Bile duct (tissue), 1 donor: ENCODE results near the gene STC2.

DNA sequence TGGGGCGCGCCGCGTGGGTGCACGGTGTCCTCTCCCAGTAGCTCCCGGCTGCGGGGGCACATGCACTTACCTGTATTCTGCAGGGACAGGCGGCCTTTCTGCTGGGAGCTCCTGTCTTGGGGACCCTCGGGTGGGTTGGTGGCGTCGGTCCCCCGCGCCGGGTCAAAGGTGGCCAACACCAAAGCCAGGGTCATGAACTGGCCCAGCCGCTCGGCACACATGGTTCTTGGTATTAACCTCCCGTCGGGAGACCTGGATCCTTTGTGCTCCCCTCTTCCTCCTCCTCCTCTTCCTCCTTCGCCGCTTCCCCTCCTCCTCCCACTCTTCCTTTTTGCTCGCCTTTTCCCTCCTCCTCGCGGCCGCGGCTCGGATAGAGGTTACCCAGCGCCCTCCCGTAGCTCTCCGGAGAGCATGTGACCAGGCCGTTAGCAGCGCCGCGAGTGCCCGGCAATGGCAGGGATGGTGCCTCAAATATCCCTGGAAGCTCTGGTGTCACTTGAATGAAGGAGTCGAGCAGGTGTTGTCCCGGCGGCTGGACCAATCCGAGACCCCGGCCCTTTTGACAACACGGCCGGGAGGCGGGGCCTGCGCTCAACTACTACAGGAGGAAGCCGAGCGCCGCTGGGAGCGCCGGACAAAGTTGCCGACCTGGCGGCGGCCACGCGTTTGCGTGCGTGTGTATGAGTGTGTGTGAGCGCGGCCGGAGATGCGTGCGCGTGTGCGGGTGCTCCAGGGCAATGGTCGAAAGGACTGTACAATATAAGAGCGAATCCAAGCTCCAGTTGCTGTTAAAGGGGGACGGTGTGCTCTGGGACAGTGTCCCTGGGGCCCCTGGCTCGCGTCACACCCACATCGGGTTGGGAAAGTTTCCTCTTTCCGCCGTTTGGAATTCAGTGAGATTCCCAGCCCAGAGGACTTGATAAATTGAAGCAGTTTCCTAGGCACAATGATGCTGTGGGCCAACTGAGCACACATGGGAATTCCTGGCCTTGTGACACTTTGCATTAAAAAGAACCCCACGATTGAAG is at the start of gene STC2:
Gene STC2, minus strand, starts transcription at position 442 of the 1,028 bp plus-strand sequence.
- PRO-cap: bidirectional peak, plus-strand start at position 594 of the sequence, minus-strand start at position 442 of the sequence

GRCh38 chr5:173412248-173412867 is 84.1 kb upstream of the STC2 start:
- PRO-cap: no peak

- PRO-cap: no peak
Measured at GRCh38 chr5:173420029-173420582, 91.9 kb upstream of the STC2 start.

DNA sequence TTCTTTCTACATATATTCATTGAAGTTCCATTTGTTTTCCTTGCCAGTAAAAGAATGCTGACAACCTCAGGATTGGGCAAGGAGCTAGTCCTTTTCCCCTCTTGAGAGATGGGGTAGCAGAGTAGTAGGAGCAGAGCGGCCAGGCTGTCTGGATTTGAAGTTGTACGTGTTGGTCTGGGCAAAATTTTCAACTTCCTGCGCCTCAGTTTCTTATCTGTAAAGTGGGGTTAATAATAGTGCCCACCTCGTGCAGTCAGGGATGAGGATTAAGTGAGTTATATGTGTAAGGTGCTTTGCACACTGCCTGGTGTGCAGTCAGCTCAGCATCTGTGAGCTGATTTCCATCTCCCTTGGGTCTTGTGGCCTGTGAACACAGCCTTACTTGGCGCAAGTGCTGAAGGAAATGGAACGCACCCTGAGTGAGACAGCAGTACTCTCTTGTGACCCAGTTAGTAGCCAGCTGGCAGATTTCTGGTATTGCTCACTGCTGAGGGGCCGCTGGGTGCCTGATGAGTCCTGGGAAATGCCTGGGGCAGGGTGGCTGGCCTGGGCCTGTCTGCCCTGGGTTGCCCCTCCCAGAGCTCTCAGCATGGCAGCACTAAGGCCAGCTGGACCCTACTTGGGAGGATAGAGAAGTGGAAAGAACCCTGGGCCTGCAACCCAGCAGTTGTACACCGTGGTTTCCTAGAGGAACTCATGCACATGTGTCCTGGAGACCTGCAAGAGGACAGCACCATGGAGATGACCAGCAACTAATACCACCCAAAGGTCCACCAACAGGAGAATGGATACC is 90.9 kb upstream of the BOD1 start:
- PRO-cap: no peak

DNA sequence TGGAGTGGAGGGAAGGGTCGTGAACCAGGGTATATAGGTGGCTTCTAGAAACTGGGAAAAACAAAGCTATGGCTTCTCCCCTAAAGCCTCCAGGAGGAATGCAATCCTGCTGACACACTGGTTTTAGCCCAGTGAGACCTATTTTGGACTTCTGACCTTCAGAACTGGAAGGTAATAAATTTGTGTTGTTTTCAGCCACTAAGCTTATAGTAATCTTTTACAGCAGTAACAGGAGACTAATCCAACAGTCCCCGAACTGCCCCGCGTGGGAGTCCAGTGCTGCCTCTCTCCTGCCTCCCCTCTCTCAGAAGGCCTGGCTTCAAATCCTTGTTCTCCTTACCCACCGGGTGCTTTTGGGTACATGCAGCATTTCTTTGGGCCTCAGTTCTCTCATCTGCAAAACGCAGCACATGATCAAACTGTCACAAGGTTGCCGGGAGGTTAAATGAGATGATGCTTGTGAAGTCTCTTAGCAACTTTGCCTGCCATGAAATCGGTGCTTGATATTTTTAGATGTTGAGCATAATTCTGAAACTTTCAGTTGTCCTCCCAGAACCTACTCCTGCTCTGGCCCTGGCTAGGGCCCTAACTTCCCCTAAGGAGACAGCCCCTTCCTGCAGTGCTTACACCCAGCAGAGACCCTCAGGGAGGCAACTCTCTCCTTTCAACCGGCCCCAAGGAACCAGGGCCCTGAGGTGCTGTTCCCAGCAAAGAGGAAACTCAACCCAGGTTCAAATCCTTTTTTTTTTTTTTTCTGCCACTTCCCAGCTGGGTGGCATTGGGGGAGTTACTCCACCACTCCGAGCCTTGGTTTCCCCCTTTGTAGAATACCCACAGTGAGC is 127.4 kb upstream of the BOD1 start:
- PRO-cap: no peak

DNA sequence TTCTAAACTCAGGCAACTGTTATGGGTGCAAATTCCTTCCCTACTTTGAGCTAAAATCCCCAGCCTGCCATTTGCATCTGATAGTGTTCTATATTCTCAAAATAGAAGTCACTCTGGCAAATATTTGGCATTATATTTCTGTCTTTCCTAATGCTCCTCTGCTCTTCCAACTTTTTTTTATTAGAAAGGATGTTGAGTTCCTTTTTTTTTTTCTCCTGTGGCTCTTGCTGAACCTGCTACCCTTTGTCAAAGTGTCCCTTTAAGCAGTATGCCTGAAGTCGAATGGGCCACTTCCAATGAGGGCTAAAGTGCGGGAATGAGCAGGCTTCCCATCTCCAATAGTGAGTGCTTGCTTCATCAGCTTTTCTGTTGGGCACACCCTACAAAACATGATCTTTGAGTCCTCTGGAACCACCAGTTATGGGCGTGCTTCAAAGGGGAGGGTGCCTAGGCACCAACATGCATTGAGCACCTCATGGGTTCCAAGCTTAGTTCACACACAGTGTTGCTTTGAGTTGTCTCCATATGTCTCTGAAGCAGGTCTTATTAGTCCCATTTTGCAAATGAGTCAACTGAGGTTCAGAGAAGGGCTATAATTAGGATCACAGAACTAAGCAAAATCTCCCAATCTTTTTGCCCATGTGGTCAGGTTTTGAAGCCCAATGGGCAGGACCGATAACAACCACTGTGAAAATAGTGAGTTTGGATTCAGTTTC is 132.9 kb upstream of the CPEB4 start:
- PRO-cap: no peak

GRCh38 chr5:173770953-173771838 is 117.0 kb upstream of the CPEB4 start:
- PRO-cap: no peak

DNA sequence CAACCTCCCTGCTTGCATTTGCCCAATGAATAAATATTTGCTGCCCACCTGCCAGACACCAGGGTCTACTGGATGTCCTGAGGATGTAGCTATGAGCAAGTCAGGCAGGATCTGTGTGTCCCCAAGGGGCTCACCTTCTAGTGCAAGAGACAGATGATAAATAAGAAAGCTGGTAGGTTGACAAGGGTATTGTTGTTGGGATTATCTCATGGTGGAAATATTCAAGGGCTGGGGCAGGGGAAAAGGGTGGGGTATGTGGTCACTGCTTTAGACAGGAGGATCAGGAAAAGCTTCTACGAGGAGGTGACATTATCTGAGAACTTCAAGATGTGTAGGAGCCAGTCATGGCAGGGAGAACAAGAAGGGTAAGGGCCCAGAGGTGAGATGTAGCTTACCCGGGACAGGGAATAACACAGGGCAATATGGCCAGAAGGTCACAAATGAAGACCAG is 28.5 kb upstream of the CPEB4 start:
- PRO-cap: no peak

- PRO-cap: no peak
Measured at GRCh38 chr5:173867919-173868661, 20.1 kb upstream of the CPEB4 start.

DNA sequence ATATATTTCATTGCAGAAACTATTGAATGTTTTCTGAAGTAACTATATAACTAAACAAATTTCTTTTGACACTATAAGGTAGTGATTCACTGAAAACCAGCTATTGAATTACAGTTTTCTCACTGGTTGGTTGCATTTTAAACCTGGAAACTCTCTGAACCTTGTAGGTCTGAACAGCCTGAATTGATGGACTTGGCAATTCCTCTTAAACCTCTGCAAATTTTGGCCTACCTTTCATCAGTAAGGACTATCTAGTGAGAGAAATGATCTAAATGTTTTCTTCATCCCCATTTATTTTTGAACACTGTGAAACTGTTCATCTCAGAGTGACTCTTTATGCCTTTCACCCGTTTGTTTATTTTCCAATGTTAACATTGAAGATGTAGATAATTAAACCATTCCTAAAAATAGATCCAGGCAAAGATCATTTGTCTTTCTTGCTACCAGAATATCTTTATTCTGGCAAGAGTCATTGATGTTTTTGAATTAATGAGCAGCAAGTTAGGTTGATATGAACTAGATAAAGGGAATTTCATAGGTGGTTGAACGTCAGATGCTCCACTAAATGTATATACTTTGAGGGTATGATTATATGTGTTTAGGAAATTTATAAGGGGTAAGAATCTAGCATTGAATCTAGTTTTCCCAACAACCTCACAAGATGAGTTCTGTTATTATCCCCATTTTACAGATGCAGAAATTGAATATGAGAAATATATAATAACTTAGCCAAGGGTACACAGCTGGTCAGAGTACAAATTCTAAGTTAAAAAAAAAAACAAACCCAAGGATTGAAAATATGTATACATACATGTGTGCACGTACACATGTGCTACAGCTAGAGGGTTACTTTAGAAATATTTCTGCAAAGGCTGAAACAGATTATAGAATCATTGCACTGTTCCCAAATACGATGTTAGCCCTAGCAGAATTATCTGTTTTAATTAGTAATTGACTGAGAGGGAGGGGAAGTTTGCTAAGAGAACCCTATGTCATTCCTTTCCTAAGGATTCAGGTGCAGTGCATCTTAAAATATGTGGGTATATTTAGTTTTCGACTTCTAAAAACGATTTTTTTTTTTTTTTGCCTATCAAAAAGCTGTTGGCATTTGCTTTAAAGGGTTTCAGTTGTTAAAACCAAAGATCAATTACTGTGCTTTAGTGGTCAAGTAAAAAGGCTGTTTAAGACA is 3.5 kb downstream of the CPEB4 start:
- PRO-cap: no peak

DNA sequence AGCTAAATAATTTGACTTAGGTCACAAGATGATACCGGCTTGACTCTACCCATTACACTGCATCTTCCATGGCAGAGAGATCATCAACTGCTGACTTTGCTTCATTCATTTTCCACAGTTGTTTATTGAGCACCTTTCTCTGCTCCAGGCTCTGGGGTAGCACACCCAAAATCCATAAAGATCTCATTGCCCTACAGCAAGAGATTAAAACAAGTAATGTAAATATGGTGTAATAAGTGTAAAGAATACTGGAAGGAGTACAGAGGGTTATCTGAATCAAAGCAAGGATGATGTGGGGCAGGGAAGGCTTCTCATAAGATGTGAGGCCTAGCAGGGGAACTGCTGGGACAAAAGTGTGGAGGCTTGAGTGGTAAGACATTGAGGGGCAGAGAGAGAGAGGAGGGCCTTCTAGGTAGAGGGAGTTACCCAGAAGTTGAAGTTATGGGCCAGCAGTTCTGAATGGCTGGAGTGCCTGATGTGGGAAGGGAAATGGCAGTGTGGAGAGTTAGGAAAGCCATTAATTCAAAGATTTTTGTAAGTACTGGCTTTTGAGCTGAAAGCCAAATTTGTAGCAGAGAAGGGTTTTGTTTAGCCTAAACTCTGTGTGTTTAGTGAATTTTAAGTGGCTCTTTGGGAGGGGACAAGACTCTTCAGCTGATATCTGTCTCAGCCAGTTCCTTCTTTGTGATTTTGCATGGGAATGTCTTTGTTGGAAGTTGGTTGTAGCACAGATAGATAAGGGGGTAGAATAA is 36.7 kb downstream of the CPEB4 start:
- PRO-cap: no peak

DNA sequence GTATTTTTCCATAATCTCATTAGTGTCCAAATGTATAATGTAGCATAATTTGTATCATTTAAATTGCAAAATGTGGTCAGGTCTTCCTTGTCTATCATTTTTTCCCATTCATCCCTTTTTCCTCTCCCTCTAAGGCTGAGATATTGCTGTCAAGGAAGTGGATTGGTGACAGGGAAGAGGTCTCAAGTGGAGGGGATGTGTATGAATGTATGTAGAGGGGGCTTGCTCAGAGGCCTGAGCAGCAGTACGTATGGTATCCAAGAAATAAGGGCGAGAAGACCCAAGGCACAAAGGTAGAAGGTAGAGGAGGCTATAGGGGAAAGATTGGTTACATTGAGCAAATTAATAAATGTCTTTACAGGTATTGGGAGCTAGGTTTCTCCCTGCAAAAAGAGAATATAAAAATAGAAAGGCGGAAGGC is 41.8 kb upstream of the C5orf47 start:
- PRO-cap: no peak

DNA sequence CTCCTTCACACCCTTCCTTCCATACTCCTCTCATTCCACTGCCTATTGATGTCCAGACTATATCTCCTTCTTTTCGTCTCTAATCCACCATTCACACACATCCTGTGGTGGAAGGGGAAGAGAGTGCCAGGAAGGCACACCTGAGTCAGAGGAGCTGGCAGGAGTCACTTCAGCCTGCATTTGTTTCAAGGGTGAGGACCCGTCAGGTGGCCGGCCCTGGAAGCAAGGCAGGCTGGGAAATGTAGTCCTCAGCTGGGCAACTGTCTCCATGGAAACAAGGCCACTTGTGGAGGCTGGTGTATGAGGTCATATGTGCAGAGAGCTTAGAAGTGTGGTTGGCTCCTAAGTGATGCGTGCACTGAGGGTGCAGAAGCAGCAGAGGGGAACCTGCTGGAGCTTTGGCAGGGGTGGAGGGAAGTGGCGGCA is 278.4 kb downstream of the NSG2 start:
- PRO-cap: no peak

GRCh38 chr5:174720863-174721591 is 3.4 kb upstream of the MSX2 start:
- PRO-cap: no peak

DNA sequence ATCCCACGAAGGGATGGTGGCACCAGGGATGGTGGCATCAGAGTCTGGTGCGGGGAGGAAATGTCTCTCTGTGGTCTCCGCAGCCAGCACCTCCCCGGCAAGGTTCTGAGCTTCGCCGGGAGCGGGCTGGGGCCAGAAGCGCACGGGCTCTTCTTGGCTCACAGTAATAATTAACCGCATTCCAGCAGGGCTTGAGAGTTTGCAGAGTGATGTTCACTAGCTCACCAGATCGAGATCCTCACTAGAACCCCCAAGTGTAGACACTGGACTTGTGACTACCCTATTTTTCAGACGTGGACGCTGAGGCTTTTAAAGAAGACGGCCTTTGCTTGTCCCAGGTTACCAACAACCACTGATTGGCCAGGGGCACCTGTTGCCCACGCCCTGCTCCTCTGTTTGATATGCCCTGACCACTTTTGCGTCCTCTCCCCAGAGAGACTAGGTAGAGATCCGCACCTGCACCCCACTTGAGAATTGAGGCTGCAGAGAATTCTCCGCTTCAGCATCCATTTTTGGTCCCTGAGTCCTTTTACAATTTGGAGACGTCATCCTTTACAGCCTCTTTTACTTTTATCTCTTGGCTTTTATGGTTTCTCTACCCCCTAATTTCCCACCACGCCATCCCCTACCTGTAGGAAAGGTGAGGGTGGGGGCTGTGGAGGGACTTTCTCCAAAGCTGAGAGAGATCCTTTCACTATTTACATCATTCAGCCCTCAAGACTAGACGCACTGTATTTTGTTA is 1.4 kb downstream of the MSX2 start:
- PRO-cap: no peak

- PRO-cap: no peak
Measured at GRCh38 chr5:175572863-175573470, 84.9 kb upstream of the HRH2 start.

DNA sequence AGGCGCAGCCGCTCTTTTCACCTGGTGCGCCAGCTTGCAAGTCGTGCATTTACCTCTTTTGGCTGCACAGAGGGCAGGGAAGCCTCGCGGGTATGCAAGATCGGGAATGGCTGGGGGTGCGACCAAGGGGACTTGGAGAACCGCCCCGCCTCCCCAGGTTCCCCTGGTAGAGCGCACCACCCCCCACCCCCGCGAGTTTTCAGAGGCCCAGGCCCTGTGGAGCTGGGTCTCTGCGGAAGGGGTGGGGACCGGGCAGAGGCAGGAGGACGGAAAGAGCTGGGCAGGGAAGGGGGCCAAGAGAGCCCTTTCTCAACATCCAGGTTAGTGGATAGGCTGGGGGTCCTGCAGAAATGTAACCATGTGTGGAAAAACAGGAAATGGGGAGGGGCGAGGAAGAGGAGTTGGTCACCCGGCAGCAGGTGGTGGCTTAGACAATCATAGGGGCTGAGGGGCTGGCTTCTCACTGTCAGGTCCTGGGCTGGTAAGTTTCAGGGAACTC is 104.6 kb upstream of the SIMC1 start:
- PRO-cap: no peak

DNA sequence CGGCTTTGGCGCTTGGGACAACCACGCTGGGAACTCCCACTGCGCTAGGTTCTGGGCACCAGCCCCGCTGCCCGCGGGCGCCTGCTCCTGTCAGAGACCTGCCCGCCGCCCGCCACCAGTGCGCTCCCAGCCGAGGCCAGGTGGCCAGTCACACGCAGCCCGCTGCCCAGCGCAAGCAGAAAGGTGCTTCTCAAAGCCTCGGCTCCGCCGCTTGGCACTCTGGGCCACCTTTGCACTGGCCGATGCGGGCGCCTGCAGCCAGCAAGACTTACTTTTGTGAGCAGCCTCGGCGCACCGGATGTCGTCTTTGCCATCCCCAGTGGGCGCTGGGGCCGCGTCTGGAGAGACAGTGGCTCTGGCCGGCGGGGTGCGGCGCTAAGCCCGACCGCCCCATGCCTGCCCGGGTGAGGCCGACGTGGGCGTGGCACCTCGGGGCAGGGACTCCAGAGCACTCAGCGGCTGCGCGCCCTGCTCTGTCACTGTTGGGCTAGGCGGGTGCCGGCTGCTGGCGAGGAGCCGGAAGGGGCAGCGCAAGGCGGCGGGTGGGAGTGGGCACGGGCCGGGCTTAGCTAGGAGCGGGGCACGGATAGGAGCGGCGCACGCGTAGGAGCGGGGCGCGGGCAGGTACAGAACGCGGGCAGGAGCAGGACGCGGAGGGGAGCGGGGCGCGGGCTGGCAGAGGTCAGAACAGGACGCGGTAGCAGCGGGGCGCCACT is 39.1 kb upstream of the SIMC1 start:
- PRO-cap: no peak

DNA sequence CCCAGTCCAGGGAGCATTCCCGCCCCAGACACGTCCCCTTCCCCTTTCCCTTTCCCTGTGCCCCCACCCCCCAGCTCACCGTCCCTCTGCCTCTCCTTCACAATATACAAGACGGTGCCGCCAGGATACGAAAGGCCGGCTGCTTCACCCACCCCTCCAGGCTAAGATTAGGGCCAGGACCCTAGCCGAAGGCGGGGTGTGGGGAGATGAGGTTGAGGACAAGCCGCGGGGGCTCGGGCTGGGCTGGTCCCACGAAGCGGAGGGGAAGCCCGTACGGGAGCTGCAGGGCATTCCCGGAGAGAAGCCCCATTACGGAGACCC is 509 bp downstream of the KIAA1191 start:
- PRO-cap: bidirectional peak, plus-strand start at position 109 of the sequence, minus-strand start at position 101 of the sequence

DNA sequence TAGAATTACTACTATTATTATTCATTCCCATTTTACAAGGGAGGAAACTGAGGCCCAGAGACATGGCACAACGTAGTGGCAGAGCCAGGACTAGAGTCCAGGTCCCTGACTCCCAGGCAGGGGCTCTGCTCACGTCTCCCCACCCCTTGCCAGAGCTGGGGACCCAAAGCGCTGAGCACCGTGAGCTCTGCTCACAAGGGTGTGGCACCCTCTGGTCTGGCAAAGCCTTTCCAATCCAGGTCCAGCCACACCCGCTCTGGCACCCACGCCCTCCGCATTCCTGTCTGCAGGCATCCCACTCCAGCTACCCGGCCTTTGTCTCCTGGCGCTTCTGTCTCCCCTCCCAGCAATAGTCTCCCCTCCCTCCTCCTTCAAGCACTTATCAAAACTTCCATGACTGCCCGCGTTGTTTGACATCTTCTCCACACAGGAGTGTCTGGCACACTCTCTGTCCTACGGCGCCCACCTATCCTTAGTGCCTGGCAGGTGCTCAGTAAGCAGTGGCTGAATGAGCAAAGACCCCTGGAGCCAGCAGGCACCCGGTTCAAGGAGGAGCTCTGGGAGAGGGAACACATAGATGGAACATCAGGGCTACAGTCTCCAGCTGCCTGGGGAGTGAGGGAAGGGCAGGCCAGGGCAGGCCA is 11.9 kb downstream of the HIGD2A start:
- PRO-cap: no peak